ENCODE measurements around a stretch of chr9.

DNA sequence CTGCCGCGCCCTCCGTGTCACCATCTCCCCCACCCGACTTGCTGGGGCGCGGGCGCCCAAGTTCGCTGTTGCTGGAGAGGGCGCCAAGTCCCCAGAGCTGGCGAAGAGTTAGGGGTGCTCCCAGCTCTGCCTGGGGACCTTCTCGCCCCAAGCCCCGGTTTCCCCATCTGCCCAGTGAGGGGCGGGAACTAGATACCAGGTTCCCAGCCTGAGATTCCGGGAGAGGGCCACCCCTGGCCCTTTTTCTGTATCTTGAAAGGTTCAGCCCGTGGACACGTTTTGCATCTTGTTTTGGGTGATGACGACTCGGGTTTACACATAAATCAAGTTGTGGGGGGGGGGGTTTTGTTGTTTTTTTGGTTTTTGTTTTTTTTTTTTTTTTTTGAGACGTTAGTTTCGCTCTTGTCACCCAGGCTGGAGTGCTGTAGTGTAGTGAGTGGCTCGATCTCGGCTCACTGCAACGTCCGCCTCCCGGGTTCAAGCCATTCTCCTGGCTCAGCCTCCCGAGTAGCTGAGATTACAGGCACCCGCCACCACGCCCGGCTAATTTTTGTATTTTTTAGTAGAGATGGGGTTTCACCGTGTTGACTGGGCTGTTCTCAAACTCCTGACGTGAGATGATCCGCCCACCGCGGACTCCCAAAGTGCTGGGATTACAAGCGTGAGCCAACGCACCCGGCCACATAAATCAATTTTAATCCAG is 940 bp upstream of the BRD3 start:
- PRO-cap = bidirectional peak, plus-strand start at position 59 of the sequence, minus-strand start outside the sequence

DNA sequence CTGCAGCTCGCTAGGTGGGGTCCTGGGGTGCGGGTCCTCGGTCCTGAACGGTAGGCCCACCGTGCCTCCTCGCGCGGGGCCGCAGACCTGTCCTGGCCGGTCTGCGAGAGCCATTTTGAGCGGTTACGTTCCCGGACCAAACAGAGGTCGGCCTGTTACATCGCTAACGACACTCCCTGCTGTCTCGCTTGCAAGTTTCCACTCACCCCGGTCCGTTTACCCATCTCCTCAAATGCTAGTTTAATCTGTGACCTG is 707 bp downstream of the WDR5 start:
- PRO-cap = no peak

DNA sequence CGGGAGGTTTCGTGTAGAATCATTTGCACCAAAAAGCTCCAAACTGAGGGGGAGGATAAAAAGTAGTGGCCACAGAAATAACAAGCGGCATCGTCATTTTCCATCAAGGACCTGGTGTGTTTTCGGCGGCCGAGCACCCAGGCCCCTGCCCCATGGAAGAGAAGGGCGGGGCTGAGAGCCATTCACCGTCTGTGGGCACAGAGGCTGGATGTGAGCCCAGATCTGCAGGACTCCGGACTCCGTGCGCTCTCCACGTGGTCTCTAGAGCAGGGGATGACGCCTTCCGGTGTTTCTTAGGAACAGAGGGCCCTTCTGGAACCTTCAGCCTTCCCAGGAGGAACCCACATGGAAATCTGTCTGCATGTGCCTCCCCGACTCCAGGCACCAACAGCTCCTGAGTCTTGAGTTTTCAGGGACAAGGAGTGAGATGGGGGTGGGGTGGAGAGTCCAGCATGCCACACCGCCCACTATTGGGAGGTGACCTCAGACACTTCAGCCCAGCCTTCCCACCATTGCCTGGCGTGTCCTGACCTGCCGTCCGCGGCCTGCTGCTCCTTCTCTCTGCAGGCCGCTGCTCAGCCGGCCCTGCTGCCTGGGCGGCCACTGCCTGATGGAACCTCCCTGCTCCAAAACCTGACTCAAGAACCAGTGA is 2.5 kb upstream of the RXRA start:
- PRO-cap = no peak

- PRO-cap = no peak
Measured at GRCh38 chr9:134364353-134365185, 38.3 kb downstream of the RXRA start.

DNA sequence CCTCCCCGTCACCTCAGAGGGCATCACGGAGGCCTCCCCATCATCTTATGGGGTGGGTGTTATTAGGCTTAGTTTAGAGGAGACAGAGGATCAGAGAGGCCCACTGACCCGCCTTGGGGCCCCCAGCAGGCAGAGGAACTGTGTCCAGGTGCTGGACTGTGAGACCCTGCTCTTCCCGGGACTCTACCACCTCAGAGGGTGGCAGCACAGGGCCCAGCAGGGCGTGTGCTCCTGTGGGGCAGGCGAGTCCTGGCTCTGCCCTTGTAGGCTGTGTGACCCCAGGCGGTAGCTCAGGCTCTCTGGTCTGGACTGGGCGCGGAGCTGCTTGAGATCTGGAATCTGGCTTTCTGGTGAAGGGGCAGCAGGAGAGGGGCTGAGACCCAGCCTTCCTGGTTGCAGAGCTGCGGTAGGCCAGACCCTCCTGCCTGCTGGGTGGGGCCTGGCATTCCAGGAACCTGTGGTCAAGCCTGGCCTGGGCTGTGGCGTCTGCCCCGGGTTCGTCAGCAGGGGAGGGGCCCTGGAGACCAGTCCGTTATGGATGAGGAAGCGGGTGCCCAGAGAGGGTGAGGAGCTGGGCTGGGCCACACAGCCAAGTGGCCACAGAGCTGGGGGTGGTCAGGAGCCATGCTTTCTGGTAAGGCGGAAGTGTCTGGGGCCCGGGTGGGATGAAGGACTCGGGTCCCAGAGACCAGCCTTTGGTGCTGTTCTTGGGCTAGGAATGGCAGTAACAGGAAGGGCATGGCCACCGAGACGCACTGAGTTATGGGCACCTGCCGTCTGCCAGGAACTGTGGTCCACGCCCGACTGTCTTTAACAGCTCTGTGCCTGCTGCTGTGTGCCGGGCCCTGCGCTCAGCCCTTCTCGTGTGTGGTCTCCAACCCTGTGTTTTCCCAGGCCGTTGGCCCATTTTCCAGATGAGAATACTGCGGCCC is 46.6 kb downstream of the RXRA start:
- PRO-cap = no peak

GRCh38 chr9:134403631-134404897 is 77.8 kb downstream of the RXRA start:
- PRO-cap = no peak

DNA sequence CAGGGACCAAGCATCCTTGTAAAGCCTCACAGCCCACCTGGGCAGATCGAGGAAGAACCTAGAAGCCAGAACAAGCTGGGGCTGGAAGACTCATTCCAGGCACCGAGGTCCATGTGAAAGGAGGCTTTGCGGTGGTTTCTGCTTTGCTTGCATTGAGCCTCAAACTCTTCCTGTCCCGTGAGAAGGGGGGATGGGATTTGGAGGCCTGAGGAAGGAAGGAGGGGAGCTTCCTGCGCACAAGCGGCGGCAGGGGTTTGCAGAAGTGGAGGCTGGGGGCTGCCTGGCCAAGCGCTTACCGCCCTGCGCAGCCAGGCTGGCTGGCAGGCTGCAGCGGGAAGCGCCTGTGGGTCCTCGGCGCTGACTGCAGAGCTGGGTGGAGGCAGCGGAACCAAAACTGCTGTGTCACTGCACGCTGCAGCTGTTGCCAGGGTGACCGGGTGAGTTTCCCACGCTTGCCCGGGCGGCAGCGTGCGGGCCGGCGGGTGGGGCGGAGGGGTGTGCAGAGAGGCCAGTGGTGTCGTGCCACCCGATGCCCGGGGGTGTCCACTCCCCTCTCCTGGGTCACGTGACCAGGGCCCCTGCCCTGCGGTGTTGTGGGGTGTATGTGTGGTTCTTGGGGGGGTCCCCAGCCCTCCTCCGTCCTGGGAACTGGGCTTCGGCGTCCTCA is 80.9 kb downstream of the RXRA start:
- PRO-cap = no peak

- PRO-cap = no peak
Measured at GRCh38 chr9:134411347-134411945, 85.2 kb downstream of the RXRA start.

DNA sequence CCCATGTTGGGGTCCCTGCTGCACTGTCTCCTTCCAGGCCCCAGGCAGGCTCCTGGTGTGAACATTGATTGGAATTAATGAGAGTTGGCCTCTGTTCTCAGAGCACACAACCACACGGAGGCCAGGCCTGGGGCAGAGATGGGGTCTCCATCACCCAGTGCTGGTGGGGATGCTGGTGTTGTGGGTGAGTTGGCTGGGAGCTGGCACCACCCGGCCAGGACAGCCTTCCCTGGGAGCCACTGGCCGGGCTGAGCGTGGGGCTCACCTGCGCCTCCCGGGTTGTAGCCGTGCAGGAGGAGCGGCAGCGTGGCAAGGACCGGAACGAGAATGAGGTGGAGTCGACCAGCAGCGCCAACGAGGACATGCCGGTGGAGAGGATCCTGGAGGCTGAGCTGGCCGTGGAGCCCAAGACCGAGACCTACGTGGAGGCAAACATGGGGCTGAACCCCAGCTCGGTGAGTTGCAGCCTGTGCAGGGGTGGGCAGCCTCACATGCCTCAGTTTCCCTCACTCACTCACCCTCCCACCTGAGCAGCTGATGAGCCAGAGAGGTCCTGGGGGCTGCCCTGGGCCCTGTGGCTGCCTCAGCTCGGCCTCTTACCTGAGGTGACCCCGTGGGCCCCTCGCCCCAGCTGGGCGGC is 90.7 kb downstream of the RXRA start:
- PRO-cap = no peak

GRCh38 chr9:134437606-134438251 is 111.5 kb downstream of the RXRA start:
- PRO-cap = no peak

DNA sequence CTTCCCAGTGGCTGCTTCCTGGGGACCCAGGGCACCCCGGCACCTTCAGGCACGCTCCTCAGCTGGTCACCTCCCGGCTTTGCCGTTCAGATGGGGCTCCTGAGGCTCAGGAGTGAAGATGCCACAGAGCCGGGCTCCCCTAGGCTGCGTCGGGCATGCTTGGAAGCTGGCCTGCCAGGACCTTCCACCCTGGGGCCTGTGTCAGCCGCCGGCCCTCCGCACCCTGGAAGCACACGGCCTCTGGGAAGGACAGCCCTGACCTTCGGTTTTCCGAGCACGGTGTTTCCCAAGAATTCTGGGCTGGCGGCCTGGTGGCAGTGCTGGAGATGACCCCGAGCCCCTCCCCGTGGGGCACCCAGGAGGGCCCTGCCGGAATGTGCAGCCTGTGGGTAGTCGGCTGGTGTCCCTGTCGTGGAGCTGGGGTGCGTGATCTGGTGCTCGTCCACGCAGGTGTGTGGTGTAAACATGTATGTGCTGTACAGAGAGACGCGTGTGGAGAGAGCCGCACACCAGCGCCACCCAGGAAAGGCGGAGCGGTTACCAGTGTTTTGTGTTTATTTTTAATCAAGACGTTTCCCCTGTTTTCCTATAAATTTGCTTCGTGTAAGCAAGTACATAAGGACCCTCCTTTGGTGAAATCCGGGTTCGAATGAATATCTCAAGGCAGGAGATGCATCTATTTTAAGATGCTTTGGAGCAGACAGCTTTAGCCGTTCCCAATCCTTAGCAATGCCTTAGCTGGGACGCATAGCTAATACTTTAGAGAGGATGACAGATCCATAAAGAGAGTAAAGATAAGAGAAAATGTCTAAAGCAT is 113.2 kb downstream of the RXRA start:
- PRO-cap = no peak

DNA sequence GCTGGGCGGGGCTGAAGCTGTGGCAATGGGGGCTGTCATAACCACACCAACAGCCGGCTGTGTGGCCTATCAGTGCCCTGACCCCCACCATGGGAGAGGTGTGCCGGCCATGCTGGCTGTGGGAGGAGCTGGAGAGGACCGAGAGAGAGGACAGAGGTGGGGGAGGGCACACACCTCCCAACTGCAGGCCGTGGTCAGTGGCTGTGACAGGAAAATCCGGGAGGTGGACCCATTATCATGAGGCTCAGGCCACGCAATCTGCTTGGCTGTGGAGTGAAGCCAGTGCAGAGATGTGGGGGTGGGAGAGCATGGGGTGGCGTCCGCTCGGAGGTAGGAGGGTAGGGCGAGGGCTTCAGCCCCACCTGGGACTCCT is 136.0 kb downstream of the RXRA start:
- PRO-cap = no peak

GRCh38 chr9:134468848-134469522 is 142.7 kb downstream of the RXRA start:
- PRO-cap = no peak

GRCh38 chr9:134551692-134552649 is 89.6 kb upstream of the COL5A1 start:
- PRO-cap = no peak

DNA sequence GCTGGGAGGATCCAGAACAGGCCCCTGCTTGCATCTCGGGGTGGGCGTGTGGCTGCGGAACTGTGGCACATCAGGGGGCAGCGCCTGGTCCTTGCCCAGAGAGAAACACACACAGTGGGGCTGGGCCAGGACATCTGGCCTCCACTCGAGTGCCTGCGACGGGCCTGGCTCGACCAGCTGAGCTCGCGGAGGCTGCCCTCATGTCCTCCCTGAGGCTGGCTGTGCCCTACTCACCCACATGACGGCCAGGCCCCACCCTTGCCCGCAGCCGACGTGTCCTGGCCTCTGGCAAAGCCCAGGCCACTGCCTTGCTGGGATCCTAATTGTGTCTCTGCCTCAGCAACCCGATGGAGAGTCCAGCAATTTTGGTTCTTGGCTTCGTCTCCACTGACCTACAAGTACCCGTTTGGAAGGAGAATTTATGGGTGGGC is 21.3 kb upstream of the COL5A1 start:
- PRO-cap = no peak

DNA sequence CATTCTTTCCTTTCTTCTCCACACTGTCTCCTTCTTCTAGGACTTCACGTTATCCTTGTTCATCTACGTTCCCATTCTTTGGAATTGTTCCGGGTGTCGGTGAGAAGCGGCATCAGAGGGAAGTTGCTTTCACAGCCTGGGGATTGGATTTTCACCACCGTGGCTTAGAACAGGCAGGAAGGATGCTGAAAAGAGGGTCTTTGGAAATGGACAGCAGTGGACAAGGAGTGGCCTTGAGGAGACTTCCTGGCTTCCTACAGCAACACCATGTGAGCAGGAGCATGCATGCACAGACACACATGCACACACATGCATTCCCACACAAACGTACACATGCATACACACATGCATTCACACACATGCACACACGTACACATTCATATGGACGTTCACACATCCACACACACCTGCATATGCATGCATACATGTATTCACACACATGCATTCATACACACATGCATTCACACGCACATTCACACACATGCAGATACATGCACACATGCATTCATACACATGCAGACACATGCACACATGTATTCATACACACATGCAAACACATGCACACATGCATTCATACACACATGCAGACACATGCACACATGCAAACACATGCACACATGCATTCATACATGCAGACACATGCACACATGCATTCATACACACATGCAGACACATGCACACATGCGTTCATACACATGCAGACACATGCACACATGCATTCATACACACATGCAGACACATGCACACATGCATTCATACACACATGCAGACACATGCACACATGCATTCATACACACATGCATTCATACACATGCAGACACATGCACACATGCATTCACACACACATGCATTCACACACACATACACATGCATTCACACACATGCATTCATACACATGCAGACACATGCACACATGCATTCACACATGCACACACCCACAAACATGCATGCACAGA is 105.8 kb downstream of the COL5A1 start:
- PRO-cap = no peak

DNA sequence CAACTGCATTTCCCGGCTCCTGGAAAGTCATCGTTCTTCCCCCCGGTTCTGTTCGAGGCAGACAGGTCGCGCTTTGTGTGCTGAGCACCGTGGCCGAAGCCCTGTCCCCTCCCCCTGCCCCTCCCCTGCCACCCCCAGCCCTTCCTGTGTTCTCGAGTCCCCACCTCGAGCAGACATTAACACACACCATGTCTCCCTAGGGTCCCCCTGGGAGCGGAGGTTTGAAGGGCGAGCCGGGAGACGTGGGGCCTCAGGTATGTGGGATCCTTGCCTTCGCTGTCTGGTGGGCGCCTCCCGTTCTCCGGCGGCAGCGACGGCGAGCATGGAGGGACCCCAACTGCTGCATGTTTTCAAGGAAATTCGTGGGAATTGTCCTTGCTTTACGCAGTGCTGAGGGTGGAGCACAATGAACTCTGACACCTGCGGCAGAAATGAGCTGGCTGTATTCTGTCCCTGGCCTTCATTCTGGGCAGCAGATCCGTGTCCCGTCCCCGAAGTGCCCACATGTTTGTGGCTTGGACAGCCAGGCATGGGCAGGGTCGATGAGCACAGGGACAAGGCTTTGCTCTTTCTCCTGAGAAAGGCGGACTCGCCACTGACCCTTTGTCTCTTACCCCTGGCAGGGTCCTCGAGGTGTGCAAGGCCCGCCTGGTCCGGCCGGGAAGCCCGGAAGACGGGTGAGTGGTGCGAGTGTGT is 112.2 kb downstream of the COL5A1 start:
- PRO-cap = no peak

GRCh38 chr9:134788936-134789496 is 91.6 kb upstream of the FCN2 start:
- PRO-cap = no peak

GRCh38 chr9:134922337-134922877 is 4.7 kb upstream of the FCN1 start:
- PRO-cap = no peak

GRCh38 chr9:134996848-134997414 is 79.2 kb upstream of the FCN1 start:
- PRO-cap = no peak

Measured in parotid gland (tissue), 1 donor.